Measurements from ENCODE around the genes FFAR4 and CYP2C18.

- PRO-cap: bidirectional peak, plus-strand start at chr10:92848965, minus-strand start at chr10:92848970; unidirectional peak, minus-strand start at chr10:92849134; unidirectional peak, minus-strand start at chr10:92849207
Measured at GRCh38 chr10:92848642-92849465, 534 bp downstream of the EXOC6 start.

- PRO-cap: no peak
Measured at GRCh38 chr10:93060270-93060609, 358 bp upstream of the CYP26C1 start.

DNA sequence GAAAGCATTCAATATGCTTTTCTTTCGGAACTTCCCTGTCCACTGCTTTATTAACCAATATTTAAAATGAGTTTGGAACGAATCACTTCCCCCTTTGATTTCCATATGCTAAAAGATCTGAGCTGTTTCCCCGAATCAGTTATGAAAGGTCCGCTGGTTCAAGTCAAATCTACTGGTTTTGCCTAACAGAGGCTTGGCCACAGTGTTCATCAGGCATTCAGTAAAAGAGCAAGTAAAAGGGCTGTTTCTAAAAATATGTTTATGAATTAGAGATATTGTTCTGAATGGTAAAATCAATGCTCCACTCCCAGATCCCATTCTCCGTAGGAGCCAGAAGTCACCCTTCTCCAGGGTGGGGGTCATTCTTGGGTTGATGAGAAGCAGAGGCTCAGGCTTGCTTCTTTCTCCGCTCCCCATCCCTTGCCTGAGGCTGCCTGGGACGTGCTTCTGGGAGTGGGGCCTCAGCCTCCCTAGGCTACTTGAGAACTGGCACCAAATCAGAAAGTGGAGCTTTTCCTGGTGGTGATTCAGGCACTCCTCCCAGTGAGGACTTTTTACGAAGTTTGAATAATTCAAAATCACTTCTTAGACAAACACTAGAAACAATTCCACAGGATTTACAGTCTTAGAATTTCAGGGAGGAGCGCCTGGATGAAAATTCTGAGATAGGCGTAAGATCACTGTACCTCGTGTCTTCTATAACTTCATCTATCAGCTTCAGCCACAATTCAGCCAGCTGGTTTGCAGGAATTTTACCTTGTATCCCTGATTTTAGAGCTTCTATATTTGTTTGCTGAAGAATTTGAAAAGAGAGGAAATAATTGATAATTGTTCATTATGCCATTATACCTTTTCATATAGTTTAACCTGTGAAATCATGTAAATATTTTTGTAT lies 105.2 kb downstream of the MYOF start:
- PRO-cap: no peak

GRCh38 chr10:93421100-93421981 lies 60.8 kb downstream of the MYOF start:
- PRO-cap: no peak

- PRO-cap: bidirectional peak, plus-strand start at chr10:93445867, minus-strand start at chr10:93445653
Measured at GRCh38 chr10:93445443-93445935, 36.6 kb downstream of the MYOF start.

GRCh38 chr10:93566440-93567280 lies at the start of gene FFAR4:
Gene FFAR4 (plus strand): TSS chr10:93566665.
- PRO-cap: no peak

DNA sequence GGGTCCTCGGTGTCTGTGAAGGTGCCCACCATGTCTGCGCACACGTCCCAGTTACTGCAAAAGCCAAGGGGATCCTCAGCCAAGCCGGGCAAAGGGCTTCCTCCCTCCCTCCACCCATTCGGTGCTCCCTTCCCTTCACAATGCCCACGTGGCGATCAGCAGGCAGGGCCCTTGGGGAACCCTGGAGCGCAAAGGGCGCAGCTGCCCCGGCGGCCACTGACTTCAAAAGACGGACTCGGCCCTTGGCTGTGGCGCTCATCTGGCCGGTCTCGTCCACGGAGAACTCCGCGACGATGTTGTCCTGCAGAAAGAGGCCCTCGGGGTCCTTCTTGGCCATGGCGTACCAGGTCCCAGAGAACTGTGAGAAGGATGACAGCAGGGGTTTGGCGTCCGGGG lies 591 bp downstream of the RBP4 start:
- PRO-cap: no peak

GRCh38 chr10:94004895-94005384 lies 11.2 kb downstream of the PLCE1 start:
- PRO-cap: no peak

DNA sequence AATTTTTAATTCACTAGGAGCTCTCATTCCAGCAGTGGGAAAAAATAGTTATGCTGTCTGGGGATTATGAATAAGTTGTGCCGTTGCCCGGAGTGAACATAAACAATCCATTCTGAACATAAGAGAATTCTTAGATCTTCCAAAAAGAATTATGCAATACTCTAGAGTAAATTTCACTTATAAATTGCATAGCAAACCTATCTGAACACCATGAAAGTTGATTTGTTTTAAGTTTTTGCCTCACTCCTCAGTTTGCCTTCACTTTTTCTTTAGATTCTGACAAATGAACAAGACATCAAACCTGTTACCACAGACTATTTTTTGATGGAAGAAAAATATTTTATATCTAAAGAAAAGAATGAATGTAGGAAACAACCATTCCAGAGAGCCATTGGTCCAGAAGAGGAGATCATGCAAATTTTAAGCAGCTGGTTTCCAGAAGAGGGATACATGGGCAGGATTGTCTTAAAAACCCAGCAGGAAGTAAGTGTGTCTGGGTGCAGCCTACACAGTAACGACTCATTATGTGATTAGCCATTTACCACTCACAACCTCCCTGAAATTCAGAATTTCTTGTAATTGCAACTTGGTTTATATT lies 46.4 kb downstream of the NOC3L start:
- PRO-cap: no peak

- PRO-cap: no peak
Measured at GRCh38 chr10:94683236-94684056, at the start of gene CYP2C18. Gene CYP2C18 (plus strand): TSS chr10:94683729.

DNA sequence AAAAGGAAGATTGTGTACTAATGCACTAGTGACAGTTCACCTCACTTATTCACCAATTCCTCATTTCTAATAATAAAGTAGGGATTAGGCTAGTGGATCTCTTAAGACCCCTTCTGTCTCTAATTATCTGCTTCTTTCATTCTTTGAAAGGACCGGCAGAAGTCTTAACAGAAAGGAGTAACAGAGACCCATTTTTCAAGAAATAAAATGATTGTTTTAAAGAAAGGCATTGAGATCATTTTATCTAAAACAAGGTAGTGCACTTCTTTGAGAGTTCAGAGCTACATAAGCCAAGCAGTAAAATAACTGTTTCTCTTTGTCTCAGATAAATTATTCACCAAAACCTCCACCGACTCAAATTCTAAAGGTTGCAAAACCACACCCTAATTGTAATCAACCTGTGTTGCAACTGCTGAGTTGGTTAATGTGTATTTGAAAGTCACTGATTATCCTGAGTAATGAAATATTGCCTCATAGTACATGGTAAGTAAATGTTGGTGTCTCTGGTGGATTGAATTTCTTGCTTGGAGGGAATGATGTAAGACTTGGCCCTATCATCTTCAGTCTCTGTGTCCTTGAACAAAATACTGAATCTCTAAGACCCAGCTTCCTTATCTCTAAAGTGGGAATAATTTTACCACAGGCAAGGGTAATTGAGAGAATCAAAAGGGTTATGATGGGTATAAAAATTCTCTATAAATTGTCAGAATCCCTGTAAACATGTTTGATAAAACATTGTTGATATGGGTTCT lies 35.9 kb upstream of the CYP2C9 start:
- PRO-cap: no peak

DNA sequence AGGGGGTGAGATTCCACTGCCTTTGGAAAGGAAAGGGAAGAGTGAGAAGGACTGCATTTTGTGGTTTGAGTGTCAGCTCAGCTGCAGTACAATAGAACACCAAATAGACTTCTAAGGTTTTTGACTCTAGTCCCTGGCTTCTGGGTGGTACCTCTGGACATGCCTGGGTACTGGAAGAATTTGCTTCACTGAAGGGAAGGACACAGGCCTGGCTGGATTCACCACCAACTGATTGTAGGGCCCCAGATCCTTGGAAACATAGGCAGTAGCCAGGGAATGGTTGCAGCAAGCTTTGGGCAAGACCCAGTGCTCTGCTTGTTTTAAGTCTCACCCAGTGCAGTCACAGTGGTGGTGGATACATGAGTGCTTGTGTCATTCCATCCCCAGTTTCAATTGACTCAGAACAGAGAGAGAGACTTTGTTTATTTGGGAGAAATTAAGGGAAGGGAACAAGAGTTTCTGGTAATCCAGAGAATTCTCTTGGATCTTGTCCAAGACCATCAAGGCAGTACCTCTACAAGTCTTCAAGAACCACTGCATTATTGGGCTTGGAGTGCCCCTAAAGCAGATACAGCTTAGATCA lies 19.0 kb downstream of the CYP2C8 start:
- PRO-cap: no peak

DNA sequence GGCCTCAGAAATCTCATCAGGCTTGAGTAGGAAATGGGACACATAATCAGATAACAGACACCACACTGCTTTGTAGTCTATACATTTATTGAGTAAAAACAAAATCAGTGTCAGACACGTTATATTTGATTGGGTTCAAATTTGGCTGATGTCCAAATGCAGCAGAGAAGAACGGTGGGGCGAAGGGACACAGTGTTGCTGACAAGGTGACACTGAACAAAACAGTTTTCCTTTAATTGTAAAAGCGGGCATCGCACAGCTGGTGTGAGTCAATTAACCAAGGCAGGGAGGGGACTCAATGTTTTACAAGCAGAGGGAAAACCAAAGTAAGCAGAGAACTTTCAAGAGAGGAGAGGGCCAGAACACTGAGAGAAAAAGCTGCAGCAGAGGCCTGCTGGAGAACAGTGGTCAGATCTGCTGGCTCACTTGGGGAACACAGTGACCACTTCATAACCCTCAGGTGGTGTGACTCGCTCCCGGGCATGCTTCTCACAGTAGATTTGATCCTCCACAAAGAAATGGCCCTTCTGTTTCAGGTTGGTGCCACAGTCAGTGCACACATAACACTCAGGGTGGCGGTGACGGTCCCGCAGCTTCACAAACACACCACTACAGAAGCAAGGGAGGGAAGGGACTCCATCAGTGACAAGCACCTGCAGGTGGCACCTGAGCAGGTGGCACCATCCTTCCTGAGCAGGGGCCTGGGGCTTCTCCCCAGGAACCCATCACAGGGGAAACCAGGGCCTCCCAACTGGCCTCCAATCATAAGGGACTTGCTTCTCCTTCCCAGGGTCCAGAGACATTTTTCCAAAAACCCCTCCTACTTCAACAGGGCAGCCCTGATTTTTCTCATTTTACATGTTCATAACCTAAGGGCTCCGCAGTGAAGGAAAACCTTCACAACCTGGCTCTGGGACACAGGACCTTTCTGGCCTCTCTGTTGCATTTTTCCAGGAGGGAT lies 43.7 kb downstream of the ACSM6 start:
- PRO-cap: no peak

- PRO-cap: no peak
Measured at GRCh38 chr10:95246727-95247695, 43.8 kb downstream of the PDLIM1 start.

DNA sequence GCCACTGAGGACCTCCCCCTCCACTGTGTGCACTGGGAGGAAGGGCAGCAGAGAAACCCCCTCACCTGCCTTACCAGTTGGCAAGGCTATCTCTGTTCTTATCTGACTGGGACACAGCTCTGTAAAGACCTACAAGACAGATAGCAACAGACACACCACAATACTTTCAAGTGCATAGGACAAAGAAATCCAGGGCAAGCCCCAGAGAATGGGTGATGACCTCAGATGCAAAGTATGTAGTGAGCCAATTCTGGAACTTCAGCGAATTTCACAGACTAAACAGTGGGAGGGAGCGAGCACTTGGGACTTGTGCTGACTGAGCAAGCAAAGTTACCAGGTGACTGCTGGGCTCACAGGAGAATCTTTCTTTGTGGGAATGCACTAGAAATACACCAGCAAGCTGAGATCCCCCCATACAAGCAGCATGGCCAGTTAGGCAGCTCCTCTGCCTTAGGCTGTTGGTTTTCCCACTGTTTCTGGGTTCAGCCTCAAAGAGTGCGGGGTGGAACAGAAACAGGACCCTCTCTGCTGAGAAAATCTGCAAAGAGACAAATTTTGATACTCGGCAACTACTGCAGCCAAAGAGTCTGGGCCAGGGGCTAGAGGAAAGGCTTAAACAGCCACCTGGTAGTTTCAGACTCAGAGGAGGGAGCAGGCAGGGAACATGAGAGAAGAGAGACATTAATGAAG lies 30.1 kb downstream of the PDLIM1 start:
- PRO-cap: no peak

DNA sequence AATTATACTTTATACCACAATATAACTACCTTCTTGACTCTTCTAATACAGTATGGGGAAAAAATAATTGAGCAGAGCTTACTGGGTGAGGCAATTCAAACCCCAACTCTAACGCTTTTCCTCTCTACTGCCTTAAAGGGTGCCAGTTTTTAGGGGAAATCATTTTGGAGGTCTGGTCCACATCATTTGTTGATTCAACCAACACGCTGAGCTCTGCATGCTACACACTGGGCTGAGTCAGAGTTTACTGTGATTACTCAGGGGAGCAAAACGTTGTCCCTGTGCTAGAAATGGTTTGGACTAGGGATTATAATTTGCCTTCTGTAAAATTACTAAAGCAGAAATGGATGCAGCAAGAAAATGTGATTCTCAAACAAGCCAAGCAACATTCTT lies 11.4 kb downstream of the PDLIM1 start:
- PRO-cap: no peak

DNA sequence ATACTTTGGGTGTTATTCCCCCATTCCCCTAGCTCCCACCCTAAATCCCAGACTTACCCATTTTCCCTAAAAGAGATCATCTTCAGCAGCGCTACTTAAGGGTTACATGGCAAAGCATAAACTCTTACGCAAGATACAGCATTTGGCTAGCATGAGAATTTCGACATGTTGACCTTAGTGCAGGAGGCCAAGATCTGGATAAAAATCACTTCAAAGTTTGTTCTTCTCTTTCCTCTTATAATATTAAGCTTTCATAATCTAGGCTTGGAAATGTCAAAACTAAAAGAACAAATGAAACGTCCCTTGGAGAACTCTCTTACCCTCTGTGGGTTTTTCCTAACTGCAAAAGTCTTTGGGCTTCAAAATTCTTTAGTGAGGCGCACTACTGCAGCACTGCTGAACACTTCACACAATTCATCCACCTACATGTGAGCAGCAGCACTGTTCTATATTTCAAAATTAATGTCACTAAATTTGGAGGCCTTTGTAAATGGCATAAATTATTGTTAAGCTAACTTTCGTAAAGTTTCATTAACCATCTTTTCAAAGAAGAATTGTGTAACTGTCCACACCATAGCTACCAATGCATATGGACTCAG lies 59.6 kb upstream of the PDLIM1 start:
- PRO-cap: no peak

DNA sequence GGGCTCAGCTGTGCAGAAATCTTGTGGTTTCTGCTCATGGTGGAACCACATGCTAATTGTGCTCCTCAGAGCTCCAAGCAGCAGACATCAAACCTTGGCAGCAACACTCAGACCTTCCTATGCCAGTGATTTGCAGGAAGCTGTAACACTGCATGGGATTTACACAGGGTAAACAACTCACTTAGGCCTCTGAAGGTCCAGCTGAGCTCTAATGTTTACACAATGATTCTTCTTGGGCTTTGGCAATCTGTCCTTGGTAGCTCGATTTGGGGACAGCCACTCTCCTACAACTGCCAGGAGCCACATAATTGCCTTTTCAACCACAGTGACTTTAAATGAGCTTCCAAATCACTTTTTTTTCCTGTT lies 97.7 kb upstream of the PDLIM1 start:
- PRO-cap: unidirectional peak, minus-strand start at position 268 of the sequence

GRCh38 chr10:95408893-95409542 lies 118.2 kb upstream of the PDLIM1 start:
- PRO-cap: no peak

- PRO-cap: no peak
Measured at GRCh38 chr10:95437532-95438143, 123.5 kb downstream of the SORBS1 start.